Hair follicle dermal papilla cell (primary cell): ENCODE measurements around a stretch of chr22.

DNA sequence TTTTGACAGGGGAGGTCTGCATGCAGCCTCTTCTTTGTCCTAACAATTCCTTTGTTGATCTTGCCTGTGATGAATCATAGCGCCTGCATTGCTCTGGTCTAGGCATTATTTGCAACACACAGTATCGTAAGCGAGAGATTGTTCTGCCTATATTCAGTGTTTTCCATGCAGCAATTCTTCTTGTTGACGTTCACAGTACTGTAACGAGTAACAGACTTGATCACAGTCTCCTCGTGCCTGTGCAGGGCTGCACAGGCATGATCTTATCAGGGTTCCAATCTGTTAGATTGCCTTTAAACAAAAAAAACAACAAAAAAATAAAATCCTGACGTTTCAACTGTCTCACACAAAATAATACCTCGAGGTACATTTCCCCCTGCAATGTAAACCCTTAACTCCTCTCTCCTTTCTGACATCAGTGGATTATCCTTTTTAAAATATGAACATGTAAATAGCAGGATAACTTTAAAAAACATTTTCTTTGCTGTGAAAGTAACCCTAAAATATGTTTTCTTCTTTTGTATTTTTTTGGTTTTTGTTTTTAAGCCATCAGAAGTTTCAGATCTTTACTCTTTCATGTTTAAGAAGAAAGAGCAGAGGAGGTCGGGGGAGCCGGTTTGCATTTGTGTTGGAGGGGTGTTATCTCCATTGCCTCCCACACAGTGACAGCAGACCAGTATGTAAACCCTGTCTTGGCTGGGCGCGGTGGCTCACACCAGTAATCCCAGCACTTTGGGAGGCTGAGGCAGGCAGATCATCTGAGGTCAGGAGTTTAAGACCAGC lies 13.7 kb upstream of the ADSL start:
- CAGE, long polyA plus RNA = no peak

- CAGE, long polyA plus RNA = no peak
These were observed 14.8 kb downstream of the SGSM3 start for GRCh38 chr22:40385009-40385814.

GRCh38 chr22:40492184-40492701 lies 121.8 kb downstream of the SGSM3 start:
- CAGE, long polyA plus RNA = no peak

DNA sequence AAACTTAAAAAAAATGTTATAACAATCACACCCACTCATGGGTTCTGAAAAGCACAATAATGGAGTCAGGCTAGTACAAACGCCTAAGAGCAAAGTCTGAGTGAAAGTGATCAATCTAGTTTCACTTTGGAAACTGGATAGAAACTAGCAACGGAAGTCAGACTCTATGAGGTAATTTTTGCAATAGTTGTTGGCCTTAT lies 117.0 kb downstream of the MRTFA start:
- CAGE, long polyA plus RNA = no peak

- CAGE, long polyA plus RNA = no peak
These were observed 1.3 kb upstream of the MRTFA start for GRCh38 chr22:40637667-40638315.

DNA sequence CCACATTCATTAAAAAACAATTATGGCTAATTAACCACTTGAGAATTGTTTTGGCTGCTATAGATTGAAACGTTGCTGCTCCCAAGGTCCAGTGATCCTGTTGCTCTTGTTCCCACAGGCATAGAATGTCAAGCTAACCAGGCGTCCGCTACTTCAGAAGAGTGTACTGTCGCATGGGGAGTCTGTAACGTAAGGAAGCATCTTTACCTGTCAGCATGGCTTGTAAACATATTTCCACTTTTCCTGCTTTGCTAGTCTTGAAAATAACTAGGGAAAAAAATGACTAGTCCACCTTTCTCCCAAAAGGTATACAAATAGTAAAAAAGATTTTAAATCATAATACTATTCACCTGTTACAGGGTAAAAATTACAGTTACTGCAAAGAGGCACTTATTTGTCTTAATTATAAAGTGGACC lies 12.8 kb downstream of the RBX1 start:
- CAGE, long polyA plus RNA = no peak

GRCh38 chr22:40972966-40973599 lies 21.9 kb downstream of the RBX1 start:
- CAGE, long polyA plus RNA = no peak

DNA sequence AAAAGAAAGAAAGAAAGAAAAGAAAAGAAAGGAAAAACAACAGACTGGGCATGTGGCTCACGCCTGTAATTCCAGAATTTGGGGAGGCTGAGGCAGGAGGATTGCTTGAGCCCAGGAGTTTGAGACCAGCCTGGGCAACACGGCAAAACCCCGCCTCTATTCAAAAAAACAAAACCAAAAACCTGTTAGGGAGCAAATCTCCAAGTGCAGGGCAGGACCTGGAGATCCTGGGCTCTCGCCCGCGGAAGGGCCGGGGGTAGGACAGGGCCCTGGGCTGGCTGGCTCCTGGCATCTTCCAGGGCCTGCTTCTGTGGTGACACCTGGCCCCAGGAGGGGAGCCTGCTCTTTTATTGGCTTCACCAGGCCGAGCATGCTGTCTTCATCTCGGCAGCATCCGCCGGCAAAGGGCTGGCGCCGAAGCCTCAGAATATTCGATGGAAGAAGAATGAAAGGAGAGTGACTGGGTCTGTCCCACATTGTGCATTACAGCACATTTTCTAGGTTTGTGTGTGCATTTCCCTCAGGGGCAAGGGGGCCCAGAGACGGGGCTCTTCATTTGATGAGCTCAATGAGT lies 69.8 kb downstream of the RBX1 start:
- CAGE, long polyA plus RNA = no peak

DNA sequence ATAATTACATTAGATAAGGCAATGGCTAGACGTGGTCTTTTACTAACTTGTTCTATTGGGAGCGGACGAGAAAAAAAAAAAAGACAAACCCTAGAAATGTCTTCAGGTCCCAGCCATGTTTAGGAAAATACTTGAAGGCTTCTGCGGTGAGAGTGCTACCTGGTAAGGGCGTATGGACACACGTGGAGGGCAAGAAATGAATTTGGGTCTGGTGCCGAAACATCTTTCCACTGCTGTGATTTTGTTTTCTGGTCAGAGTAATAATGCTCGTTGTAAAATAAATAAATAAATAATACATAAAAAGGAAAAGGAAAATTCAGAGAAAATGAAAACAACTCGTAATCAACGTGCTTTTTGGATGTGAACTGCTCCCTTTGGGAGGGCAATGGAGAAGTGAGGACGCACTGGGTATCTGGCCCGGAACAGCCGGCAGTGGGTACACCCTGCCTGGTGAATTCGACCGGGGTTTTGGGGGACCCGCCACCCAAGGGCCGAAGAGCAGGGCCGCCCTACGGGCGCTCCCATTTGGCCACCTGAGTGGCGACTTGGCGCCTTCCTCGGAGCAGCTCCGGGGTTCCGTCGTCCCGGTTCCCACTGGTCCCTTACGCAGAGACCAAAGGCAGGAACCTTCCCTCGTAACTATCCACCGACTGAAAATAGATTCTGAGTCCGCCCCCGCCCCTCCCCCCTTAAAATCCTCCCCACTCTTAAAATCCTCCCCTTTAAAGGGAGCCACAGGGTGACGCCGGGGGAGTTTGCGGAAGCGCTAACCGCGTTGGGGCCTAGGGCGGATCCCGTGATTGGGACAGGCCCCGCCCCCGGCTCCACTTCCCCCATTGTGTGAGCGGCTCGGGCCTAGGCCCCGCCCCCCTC lies 1.4 kb upstream of the EP300 start:
- CAGE, long polyA plus RNA = no peak

DNA sequence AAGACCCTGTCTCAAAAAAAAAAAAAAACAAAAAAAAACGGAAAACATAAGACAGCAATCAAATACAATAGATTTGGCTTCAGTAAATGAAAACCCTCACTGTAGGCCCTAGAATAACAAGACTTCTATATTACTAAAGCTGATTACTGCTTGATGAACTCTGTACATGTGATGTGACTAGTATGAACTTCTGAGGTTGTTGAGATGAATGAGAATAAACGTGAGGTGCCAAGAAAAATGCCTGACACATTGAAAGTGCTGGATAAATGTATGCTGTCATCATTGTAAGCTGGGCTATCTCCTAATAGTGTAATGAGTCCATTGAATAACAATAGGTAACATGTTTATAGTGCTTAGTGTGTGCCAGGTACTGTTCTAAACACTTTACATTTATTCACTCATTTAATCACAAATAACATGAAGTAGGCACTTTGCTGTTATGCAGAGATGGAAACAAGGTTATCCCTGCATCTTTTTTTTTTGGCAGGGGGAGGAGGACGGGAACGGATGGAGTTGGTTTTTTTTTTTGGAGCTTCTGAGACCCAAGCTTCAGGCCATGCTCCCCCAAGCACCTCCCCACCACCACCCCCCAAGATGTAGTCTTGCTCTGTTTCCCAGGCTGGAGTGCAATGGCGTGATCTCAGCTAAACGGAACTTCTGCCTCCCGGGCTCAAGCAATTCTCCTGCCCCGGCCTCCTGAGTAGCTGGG lies 17.0 kb downstream of the EP300 start:
- CAGE, long polyA plus RNA = no peak

DNA sequence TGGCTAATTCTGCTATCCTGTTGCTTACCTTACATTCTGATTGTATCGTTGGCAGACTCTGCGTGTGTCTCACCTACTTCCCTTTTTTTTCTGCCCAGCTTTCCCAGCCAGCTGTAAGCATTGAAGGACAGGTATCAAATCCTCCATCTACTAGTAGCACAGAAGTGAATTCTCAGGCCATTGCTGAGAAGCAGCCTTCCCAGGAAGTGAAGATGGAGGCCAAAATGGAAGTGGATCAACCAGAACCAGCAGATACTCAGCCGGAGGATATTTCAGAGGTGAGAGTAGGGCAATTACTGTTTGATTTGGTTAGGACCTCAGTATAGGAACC lies 53.4 kb upstream of the L3MBTL2 start:
- CAGE, long polyA plus RNA = no peak

DNA sequence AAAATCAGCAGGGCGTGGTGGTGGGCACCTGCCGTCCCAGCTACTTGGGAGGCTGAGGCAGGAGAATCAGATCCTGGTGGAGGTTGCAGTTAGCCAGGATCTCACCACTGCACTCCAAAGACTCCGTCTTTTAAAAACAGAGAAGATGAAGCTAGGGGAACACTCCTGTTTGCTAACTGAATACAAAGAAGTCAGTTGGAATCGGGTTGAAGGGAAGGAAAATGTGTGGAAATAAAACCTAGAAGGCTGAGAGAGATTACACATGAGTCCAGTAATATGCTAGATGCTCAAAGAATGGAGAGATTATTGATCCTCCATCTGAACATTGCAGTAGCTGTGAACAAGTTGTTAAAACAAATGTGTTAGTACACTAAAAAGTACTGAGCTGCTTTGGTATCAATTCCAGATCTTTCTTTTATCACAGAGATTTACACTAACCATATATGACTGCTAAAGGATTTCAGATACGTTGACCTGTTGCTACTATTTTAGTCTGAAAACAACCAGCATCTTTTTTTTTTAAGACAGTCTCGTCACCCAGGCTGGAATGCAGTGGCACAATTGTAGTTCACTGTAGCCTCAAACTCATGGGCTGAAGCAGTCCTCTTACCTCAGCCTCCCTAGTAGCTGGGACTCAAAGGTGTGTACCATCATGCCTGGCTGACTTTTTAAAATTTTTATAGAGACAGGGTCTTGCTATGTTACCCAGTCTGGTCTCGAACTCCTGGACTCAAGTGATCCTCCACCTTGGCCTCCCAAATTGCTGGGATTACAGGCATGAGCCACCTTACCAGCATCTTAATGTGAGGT lies 24.3 kb upstream of the L3MBTL2 start:
- CAGE, long polyA plus RNA = no peak

DNA sequence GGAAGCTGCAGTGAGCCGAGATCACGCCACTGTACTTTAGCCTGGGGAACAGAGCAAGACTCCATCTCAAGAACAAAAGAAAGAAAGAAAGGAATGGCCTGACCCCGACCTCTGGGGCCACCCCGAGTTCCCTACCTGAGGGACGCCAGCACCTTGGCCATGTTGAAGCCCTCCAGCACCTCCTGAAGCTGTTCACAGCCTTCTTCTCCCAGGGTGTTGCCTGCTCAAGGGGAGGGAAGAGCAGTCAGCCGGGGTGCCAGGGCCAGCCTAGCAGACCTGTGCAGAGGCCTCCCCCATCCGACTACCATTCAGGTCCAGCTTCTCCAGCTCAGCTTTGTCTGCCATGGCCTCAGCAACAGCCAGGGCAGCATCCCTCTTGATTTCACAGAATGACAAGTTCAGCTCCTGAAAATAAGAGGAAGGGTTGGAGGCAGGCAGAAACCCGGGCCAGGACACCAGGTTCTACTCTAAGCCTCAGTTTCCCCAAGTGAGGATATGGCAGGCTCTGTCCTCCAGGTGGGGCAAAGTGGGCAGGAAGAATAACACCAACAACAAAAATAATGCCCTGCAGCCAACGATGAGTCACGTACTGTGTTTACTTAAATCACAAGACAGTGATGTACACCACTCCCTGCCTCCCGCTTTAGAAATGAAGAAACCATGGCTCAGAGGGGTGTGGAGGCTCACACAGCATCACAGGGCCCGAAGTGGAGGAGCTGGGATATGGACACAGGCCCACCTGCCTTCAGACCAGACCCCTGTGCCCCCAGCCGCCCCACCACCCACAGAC lies 15.3 kb upstream of the CHADL start:
- CAGE, long polyA plus RNA = no peak

DNA sequence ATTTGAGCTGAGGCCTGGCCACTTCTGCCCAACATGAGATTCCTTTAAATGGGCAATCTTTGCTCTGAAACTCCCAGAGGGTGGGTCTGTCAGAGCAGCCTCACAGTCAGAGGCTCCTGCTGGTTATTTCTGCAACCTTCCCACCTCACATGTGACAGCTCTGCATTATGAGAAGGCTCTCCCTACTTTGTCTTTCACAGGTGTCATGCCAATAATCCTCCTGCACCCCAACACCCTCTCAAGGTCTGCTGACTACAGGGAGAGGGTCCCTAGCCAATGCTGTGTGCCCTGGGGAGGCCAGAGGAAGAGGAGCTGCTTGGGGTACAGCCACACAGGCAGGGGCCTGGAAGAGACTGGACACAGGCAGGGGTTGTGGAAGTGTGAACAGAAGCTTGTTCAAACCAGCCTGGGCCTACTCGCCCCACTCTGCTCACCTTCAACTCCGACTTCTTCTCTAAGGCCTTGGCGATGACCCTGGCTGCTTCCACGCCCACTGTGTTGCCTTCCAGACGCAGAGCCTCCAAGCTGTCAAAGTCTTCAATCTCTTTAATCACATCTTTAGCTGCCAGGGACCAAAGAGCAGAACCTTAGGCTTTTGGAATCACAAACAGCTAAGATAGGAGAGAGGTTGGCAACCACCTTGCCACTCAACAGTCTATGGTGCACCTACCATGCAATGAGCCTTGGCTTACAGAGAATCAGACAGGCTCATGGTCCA lies 11.7 kb downstream of the RANGAP1 start:
- CAGE, long polyA plus RNA = no peak

DNA sequence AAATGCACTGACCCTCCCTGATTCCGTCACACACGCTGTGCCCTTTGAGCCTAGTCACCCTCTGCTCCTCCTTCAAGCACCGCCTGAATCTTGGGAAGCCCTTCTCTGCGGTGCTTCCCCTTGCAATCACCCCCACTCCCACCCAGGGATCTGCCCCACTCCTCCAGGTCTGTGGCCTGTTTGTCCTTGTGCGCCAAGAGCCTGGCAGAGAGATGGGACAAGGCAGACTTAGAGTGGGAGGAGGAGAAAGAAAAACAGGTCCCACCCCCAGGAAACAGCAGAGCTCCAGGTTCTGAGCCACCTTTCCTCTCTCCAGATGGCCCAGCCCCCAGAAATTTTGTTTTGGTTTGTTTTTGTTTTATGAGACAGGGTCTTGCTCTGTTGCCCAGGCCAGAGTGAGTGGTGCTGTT lies 37.3 kb upstream of the TEF start:
- CAGE, long polyA plus RNA = no peak

- CAGE, long polyA plus RNA = no peak
These were observed 850 bp upstream of the TEF start for GRCh38 chr22:41380844-41381340.

DNA sequence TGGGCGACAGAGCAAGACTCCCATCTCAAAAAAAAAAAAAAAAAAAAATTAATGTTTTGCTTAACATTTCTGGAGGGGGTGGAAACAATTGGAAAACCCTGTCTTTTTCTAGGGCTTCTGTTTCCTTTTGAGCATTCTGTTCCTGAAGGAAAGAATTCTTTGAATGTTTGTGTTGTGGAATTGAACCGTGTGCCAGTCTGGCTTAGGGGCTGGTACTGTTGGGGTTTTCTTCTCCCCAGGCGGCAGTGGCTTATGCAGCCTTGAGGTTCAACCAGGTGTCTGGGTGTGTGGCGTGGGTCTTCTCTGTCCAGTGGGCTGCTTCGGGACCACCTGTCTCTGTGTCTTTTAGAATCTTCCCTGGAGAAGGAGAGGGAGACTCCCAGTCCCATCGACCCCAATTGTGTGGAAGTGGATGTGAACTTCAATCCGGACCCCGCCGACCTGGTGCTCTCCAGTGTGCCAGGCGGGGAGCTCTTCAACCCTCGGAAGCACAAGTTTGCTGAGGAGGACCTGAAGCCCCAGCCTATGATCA lies 12.1 kb downstream of the TEF start:
- CAGE, long polyA plus RNA = no peak

DNA sequence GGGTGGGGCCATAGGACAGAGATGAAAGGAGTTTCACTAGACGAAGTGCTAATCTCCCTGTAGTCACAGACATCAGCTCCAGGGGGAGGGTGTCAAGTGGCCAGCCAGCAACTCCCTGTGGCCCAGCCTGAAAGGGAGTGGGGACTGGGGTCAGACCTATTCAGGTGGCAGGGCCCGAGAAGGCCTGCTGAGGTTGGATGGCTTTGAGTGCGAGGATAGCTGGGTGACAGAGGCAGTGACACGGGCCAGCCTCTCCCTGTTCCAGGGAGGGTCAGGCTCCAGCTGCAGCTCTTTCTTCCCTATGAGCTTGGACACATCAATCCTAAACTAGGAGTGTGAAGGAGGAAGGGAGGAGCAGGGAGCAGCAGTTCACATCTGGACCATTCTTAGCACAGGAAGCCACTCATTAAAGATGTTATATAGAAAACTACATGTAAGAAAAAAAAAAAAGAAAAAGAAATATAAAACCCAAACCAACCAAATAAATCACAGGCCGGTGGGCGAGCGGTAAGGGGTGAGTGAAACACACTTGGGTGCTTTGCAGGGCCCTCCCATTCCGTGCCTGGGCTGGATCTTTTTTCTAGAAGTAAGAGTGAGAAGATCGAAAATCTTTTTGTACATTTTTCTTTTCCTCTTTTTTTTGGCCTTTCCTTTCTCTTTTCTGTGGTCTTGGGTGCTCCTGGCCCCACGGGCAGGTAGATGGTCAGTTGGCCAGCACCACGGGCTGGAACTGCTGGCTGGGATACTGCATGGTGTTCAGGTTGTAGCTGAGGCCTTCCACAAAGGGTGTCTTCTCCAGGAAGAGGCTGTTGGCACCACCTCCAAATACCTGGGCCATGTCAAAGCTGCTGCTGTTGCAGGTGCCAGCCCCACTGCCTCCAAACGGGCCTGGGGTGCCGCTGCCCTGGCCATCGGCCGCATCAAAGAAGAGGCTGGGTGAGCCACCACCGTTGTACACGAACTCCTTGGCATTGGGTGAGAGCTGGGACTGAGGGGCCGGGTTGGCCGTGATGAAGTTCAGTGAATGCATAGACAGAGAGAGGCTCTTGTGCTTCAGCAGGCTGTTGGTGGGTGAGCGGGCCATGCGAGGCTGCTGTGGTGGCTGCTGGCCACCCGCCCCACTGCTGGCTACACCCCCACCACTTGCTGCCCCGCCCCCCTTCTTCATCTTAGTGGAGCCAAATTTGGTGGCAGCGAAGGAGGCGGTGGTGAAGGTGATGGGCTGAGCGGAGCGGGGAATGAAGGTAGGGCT lies 10.6 kb downstream of the TOB2 start:
- CAGE, long polyA plus RNA = no peak

- CAGE, long polyA plus RNA = no peak
These were observed 648 bp downstream of the TOB2 start for GRCh38 chr22:41445706-41446600.

DNA sequence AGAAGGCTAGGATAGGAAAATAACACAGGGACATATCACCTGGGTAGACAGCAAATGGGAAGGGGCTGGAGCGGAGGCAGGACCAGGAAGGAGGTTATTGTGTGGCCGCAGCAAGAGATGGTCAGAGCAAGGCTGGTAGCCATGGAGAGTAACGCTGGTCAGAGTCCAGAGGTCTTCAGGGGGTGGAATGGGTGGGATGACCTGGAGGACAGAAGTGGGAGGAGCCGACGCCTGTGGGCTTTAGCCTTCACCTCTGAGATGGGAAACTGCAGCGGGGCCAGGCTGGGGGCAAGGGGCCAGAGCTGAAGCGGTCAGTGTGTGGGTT lies 5.1 kb upstream of the POLR3H start:
- CAGE, long polyA plus RNA = no peak